ENCODE results near the genes PPTC7 and PHETA1.

GRCh38 chr12:110246842-110247608, 34.0 kb upstream of the ATP2A2 start:
- RRBS: no CpG with 5 or more reads among the region's 7 CpGs

DNA sequence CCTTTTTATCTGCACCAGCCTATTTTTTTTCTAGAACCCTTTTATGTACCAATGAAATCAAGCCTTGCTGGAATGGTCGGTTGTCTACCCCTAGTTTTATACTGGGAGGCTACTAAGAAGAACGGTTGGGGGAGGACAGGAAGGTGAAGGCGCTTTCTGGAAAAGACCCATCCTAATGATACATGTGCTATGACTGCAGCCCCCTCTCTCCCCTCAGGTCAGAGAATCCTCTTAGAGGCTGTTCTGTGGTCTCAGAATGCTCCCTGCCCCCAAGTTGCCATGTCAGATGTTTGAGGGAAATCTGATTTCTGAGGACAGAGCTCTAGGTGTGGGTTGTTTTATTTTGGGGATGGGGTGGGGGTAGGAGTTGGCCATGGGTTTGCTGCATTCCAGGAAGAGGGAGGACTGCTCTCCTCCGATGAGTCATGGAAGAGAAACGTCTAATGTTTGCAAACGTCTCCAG, 11.7 kb upstream of the ATP2A2 start:
- RRBS: no CpG with 5 or more reads among the region's 6 CpGs

GRCh38 chr12:110317696-110318490, 36.8 kb downstream of the ATP2A2 start:
- RRBS: no CpG with 5 or more reads among the region's 5 CpGs

- RRBS: no CpG with 5 or more reads among the region's 14 CpGs
Measured at GRCh38 chr12:110346130-110347038, 57.1 kb downstream of the ANAPC7 start.

GRCh38 chr12:110347039-110347391, 56.5 kb downstream of the ANAPC7 start:
- RRBS: no CpG with 5 or more reads among the region's 8 CpGs

GRCh38 chr12:110371090-110372434, 31.9 kb downstream of the ANAPC7 start:
- RRBS: no CpG with 5 or more reads among the region's 24 CpGs

- RRBS: no CpG with 5 or more reads among the region's 6 CpGs
Measured at GRCh38 chr12:110546594-110547008, 36.5 kb downstream of the PPTC7 start.

DNA sequence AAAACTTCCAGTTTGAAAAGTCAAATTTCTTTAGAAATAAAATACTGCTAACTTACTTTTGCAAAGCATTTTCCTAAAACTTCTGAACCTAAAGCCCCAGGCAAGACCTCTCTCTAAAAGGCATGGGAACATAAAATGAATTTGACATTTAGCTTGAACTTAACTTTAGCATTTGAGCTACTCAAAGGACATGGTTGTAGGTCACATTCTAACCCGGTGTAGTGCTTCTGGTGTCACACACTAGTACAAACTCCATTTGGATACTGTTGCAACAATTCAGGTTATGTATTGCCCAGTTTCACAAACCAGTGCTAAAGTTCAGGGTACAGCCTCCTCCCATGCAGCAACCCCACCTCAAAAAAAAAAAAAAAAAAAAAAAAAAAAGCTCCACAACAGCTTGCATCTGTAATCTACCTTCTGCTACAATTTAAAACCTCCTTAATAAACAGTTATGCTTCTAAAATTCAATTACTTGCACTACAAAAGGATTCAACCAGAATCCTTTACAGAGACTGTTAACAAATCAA, 7.8 kb downstream of the PPTC7 start:
- RRBS: no CpG with 5 or more reads among the region's 1 CpG

- RRBS: 2% methylated on average over 15 of the region's 35 CpGs
Measured at GRCh38 chr12:110583187-110583562, at the start of gene PPTC7. Gene PPTC7, minus strand, starts transcription at chr12:110583318.

GRCh38 chr12:110819687-110820284, 27.0 kb upstream of the CCDC63 start:
- RRBS: no CpG with 5 or more reads among the region's 8 CpGs

DNA sequence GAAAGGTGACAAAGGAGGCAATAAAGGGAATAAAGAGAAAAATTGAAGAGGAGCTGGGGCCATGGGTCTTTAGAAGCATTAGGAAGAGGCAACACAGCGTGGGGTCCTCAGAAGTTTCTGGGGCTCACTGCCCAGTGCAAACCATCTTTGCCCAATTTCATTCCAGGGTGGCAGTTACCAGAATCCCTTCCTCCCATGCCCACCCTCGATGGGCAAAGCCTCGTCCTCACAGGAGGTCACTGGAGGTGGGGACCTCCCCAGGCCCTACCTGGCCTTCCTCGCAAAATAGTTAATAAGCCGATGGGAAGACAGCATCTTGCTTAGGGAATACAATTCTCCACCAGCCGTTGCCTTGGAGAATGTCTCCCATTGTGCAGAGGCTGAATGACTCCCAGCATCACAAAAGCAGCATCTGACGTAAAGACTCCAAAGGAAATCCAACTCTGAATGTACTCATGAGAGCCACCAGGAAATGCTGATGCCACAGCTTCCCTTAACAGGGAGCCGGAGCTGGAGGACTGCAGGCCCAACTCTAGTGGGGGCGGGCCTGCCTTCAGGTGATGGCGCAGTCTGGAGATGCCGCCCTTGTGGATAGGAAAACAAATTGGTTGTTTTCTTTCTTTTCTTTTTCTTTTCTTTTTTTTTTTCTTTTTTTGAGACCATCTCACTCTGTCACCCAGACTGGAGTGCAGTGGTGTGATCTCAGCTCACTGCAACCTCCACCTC, 15.5 kb downstream of the CCDC63 start:
- RRBS: no CpG with 5 or more reads among the region's 11 CpGs

DNA sequence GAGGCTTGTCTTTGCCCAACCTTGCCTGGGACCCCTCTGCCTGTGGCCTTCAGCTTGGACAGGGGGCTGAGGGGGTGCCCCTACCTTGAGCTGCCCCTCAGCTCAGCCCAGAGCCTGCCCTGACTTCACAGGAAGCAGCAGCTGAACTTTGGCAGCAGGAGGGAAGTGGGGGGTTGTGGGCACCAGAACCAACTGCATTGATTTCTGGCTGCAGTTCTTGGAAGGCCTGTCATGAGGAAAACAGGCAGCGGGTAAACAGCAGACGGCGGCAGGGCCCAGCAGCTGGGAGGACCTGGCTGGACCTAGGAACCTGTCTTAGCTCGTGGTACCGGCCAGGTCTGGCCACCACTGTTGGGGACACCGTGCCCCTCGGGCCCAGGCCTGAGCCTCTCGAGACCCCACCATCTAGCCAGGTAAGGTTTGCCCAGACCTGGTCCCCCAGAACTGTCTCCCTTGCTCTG, 40.6 kb downstream of the CUX2 start:
- RRBS: no CpG with 5 or more reads among the region's 8 CpGs

DNA sequence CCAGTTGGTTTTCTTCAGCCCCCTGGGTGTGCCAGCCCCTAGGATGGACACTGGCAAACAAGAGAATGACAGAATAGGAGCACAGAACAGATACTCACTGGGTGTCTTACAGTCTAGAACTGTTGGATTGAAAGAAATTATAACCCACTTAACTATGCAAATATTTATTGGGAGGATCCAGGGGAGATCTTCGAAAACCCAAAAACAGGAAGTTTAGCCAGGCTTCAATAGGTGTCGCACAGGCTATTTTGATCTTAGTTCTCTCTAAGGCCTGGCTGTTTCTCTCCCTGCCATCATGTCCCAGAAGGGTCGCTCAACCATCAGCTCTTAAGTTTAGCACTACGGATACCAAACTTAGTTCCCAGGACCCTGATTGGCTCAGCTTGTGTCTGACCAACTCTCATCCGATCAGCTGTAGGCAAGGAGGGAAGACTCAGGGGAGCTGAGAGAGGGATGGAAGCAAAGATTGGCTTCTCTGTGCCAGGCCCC, 13.7 kb downstream of the PHETA1 start:
- RRBS: no CpG with 5 or more reads among the region's 5 CpGs

- RRBS: 88% methylated on average over 8 of the region's 34 CpGs
Measured at GRCh38 chr12:111361650-111362840, 6.8 kb downstream of the PHETA1 start.

- RRBS: no CpG with 5 or more reads among the region's 28 CpGs
Measured at GRCh38 chr12:111368157-111368865, 584 bp downstream of the PHETA1 start.

DNA sequence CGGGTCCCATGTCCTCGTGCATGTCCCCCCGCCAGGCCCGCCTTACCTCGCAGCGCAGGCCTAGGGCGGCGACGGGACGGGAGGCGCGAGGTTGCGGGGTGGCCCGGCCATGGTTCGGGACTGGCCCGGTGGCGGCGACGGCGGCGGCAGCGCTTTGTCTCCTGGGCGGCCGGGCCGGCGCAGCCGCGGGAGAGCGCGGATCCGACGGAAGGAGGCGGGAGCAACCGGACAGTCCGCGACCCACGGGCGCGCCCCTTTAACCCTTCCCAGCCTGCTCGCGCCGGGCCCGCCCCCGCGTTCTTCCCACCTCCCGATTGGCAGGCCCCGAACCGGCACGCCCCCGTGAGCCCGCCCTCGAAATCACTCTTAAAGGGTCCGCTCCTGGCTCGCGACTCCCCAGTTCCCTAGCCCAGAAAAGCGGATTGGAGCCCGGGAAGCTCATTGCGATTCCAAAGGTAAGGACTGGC, at the start of gene PHETA1:
PHETA1 (minus strand) TSS at position 230 of the 467 bp plus-strand sequence.
- RRBS: 2% methylated on average over 39 of the region's 58 CpGs

GRCh38 chr12:111369578-111370268, 828 bp upstream of the PHETA1 start:
- RRBS: no CpG with 5 or more reads among the region's 13 CpGs

- RRBS: 42% methylated on average over 10 of the region's 26 CpGs
Measured at GRCh38 chr12:111406764-111407747, 1.3 kb downstream of the SH2B3 start.

DNA sequence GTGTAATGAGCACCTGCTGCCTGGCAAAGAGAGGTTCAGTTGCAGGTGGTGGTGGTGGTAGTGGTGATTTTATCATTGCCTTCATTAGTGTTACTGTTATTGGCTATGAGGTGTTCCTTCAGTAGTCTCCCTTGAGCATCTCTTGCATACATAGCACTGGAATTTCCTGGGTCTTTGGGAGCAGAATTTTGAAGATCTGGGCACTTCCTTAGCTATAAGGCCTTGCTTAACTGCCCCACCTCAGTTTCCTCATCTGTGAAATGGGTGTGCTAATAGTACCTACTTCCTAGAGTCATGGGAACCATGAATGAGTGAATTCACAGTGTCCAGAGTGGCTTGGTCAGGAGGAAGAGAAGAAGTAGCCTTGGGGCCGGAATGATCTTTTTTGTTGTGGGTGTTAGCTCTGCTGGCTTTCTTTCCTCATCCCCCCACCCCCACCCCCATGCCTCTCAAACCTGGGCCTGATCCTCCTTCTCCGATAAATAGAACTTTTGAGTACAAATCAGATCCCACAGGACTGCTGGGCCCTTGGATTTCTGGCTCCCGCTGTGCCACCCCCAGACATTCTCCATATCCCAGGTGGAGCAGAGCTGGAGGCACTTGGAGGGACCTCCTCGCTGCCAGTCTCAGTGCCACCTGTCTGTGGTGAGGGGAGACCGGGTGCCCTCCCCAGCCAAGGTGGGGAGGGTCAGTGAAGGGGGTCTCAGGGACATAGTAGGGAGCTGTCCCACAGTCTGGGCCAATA, 2.4 kb downstream of the SH2B3 start:
- RRBS: no CpG with 5 or more reads among the region's 5 CpGs

DNA sequence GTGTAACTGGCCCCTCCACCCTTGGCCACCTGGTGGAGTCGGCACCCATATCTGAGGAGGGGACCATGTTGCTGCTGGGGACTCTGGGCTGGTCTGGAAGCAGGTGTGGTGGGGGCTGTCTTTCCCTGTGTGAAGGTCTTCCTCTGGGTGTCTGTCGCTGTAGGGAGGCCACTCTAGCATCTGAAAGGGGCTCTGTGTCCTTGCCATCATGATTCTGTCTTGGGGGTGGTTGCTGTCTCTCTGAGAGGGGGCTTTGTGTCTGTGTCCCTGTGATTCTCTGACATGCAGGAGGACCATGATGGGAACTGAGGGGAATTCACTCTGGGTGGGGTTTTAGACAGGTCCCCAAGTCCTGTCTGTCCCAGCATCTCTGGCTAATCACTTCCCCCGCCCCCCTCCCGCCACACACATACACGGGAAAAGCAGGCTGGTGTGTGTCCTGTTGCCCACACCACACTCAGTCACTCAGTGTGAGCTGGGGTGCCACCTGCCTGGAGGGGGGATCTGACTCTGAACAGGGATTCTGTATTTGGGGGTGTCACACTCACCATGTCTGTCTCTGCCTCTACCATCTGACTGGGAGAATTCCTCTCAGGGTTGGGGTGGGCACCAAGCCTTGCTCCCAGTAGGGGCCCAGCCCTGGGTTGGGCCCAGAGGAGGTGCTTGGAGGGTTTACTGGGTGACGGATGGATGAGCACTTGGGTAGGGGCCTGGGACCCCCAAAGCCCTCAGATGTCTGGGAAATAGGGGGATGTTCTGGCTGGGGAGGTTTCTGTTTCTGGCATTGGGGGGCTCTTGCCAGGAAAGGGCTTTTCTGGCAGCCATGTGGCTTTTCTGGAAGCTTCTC, 31.0 kb downstream of the SH2B3 start:
- RRBS: no CpG with 5 or more reads among the region's 6 CpGs

All from epithelial cell of esophagus (primary cell).